Ileum (tissue), 1 donor: ENCODE measurements around the gene BPTF.

- PRO-cap, result no peak
Measured at GRCh38 chr17:66230057-66230629, 928 bp upstream of the APOH start.

DNA sequence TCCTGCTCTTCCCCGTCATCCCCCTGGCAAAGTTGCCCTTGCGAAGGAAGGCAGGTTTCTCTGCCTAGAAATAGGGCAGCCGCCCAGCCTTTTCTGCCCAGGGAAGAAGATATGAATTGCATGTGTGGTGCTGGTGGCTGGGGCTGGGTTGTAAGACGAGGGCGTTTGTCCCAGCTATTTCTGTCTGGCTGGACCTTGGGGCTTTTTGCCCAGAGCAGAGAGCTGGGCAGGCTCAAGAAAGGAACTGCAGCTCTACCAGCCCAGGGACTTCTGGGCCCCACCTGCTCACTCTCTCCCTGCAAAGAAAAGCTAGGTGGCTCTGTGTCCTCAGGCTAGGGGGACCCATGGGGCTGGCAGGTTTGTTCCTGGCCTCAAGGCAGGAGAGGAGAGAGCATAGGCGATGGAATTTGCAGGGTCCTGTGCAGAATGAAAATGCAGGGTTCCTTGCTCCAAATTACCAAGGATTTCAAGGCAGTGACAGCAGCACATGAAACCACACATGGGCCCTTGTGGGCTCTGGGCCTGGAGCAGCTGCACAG lies 638 bp downstream of the CACNG1 start:
- PRO-cap, result no peak

DNA sequence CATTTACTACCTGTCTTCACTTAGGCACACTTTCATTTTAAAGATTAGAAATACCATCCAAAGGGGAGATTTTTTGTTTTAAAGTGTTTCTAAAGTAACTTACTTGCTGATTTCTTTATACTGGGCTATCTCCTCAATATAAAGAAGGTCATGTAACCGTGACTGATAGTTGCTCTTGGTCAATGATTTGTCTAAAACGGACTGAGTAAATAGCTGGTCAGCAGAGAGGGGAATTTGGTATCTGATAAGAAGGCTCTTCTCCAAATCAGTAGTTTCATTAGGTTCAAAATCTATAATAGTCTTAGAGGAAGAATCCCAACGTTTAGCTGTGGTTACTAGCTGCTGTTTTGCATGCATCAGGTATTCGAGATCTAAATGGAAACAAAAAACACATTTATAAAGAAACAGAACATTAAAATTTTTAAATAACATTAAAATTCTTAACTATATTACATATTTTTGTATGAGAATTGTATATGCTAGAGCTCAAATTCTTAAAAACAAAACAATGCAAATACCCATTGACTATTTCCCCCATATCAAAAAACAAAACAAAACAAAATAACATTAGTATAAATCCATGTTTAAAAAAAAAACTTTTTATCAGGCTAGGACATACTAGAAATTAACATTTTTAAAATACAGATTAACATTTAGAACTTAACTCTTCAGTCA lies 66.3 kb downstream of the HELZ start:
- PRO-cap, result no peak

GRCh38 chr17:67244126-67245036 lies 615 bp downstream of the HELZ start:
- PRO-cap, result unidirectional peak, plus-strand start at chr17:67244816

DNA sequence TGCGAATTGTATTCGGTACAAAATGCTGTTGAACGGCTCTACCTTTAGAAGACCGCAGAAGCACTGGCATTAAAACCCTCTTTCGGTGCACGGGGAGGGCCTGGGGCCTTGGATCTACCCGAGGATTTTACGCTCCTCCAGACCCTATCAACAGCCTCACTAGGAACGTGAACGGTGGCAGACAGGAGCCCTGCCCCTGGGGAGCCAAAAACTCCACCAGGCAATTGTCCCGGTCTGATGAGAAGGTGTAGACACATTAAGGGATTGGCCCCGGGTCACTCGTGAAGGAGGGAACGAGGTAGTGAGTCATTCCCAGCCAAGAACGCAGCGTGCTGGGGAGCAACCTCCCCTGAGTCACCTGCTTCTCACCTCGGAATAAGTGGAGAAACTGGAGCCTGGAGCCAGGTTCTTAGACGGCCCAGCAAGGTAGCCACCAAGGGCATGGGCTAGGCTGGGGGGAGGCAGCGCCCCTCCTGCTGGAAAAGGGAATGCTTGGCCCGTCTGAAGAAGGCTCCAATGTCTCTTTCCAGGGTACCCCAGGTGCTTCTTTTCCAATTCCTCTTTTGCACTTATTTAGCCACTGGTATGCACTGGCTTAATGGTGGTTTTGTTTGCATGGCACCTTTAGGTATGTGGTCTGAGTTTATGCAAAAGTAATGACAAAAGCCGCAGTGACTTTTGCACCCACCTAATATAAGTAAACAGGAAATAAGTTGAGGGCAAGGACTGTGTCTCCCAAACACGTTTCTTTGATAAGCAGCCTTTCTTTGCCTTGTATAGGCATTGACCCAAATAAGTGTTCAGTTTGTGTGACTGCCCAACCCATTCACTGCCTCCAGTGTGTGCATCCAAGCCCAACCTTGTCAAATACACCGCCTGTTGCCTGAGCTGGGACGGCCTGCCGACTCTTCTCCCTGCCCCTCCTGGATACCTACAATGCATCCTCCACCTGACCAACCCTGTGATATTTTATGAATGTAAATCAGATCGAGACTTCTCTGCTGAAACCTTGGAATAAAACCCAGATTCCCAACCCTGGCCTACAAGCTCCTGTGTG lies 1.8 kb upstream of the HELZ start:
- PRO-cap, result no peak

DNA sequence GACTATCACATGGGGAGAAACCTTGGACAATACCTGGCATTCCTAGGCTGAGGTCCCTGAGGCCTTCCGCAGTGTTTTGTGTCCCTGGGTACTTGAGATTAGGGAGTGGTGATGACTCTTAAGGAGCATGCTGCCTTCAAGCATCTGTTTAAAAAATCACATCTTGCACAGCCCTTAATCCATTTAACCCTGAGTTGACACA lies 39.0 kb downstream of the PSMD12 start:
- PRO-cap, result no peak

DNA sequence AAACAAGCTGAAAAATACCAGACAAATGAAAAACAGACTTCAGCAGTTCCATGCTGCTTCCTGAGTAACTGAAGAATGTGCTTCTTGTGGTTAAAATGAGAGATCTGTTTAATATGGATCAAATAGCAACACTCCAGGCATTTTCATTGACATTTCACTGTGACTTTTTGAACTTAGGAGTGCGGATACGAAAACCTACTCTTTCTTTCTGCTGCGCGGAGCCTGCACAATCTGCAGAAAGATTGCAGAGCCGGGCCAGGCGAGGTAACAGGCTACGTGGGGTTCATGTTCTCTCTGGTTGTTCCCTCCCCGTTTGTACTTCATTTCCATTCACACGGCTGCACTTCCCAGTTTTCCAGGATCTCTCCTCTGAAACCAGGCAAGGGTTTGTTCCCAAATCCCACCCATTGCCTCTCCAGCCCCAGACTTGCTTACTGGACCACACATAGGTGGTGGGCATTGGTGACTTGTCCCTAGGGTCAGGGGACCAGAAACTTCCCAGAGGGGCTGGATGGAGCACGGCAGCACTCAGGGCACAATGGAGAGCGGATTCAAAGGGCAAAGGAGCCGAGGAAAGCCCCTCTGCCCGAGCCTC lies 462 bp upstream of the PITPNC1 start:
- PRO-cap, result no peak

DNA sequence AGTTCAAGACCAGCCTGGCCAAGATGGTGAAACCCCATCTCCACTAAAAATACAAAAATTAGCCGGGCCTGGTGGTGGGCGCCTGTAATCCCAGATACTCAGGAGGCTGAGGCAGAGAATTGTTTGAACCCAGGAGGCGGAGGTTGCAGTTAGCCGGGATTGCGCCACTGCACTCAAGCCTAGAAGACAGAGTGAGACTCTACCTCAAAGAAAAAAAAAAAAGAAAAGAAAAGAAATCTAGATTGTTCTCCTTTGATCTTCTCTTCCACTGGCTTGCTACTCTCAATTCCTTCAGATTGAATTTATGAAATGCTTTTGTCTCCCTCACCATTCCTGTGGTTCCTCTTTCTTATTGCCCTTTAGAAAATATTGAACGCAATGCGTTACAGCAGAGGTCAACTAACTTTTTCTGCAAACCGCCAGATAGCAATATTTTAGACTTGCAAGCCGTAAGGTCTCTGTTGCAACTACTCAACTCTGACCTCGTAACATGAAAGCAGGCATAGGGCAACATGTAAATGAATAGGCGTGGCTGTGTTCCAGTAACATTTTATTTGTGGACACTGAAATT lies 24.6 kb downstream of the PITPNC1 start:
- PRO-cap, result no peak

DNA sequence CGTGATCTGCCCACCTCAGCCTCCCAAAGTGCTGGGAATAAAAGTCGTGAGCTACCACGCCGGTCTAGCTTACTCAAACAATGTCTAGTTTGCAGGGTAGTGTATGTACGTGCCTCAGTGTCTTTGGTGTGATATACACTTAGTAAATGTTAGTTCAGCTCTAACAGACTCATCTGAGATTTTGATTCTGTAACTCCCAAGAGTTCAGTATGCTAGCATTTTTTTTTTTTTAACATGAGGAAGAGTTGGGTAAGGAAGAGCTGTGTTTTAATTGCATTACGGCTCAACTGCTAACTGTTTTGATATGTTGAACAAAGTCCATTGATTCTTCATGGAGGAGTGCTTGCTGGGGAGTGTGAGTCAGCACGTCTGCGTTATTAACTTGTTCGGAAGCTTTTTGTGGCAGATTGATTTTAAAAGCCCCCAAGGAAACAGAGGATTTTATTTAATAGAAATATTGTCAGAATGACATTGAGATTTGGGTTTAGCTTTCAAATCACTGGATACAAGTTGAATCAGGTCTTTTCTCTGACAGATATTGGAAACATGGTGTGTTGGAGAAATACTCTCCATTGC lies 45.8 kb downstream of the PITPNC1 start:
- PRO-cap, result no peak

DNA sequence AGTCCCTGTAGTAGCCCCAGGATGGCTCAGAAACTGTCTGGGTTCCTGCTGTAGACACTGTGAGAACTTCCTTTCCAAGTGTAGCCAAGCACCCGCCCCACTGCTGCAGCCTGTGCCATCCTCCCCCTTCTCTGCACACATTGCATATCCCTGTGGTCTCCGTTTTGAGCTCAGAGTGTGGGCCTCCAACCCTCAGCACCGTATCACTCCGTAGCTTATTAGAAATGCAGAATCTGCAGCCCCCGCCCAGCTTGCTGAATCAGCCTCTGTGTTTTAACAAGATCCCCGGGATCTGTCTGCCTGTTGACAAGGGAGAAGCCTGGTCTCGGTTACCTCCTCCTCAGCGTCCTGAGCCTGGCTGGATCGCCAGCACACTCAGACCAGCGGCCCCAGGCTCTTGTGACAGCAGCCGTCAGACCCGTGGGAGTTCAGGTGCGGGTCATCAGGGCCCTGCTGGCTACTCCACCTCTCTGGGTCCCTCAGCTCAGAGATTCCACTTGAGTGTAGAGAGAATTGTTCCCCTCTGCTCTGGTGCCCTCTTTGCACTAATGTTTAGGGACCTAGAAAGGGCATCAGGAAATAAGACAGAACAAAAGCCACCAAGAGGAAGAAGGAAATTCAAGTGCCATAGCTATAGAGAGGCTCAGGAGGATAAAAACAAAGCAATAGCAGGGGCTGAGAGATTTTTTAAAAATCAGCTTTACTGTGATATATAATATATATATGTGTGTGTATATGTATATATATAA lies 92.3 kb downstream of the PITPNC1 start:
- PRO-cap, result no peak

- PRO-cap, result unidirectional peak, minus-strand start at chr17:67491149
Measured at GRCh38 chr17:67490985-67491497, 114.0 kb downstream of the PITPNC1 start.

DNA sequence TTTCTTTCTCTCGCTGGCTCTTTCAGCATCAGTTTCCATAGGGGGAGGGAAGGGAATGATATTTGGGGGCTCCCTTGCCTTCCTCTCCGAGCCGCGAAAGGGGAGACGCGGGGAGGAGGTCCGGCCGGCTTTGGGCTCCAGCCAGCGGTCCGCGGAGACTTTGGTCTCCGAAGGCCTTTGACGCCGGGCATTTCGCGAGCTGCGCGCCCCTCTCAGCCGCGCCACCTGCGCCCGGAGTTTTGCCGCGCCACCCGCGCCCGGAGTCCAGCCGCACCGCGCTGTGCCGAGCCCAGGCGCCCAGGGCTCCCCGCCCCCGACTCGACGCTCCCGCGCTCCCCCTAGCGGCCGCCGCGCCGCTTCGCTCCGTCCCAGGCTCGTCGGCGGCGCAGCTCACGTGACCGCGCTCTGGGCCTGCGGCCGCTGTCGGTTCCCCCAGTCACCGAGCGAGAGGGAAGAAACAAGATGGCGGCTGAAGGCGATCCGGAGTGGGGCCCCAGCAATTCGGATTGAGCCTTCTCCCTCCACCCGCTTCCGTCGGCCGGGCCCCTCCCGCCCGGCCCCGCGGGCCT lies at the start of gene BPTF:
BPTF (plus strand) TSS at position 435 of the 569 bp plus-strand sequence.
- PRO-cap, result bidirectional peak, plus-strand start at position 439 of the sequence, minus-strand start at position 277 of the sequence

- PRO-cap, result no peak
Measured at GRCh38 chr17:67893289-67893797, 68.0 kb downstream of the BPTF start.

- PRO-cap, result no peak
Measured at GRCh38 chr17:68070646-68071047, 35.1 kb downstream of the KPNA2 start.

DNA sequence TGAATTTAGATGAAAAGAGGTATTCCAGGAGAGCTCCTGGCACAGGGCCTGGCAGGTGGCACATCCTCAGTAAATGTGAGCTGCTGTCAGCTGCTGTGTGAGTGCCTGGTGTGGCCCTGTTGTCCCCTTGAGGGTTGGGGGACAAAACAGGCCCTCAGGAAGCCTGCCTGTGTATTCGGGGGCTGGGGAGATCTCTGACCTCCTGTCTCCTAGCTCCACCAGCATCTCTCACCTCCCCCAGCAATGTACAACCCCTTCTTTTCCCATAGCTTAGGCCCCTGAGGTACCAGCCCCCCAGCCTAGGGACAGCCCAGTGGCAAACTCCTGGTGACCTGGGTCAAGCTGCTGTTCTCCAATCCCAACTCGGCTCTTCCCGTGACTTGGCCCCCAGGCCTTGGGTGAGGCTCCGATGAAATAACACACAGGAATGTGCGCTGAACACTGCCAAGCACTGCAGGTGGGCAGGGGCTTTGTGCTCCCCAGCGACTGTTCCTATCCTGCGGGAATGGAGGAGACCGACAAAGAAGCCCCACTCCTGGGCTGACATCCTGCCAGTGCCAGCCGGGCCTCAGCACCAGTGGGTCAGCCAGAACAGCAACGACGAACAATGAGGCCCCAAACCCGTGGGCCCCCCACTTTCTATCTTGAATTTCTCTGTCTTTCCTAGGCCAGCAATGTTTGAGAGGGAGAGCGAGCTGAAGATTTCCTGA lies 63.7 kb upstream of the AMZ2 start:
- PRO-cap, result no peak

DNA sequence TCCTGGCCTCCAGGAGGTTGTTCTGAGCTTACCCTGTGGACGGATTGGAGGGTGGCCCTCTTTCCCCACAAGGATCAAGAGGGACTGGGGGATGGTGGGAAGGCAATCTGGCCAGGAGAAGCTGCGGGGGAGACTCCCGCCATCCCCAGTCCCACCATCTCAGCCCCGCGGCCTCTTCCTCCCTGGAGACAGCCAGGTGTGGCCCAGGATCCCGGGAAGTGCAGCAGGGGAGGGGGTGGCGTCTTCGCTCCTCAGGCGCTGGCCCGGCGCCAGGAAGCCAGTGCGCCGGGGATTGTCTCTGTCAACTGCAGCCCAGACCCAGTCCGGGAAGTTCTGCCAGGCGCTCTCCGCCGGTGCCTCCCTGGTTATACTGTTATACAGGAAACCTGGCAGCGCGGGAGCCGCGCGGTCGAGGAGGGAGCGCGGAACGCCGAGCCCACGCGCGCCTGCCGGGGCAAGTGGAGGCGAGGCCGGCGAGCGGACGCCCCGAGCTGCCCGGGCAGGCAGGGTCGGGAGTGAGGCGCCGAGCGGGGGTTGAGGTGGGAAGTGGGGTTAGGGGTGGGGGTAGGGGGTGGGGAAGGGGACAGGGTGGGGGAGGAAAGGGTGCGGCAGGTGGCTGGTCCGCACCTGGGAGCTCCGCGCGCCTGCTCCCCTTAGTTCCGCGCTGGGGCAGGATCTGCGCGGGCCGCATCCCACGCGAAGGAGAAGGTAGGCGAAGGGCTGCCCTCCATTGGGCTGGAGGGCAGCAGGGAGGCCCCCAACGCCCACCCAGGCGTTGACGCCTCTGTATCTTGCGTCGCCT lies 51.7 kb upstream of the AMZ2 start:
- PRO-cap, result unidirectional peak, plus-strand start at position 392 of the sequence

DNA sequence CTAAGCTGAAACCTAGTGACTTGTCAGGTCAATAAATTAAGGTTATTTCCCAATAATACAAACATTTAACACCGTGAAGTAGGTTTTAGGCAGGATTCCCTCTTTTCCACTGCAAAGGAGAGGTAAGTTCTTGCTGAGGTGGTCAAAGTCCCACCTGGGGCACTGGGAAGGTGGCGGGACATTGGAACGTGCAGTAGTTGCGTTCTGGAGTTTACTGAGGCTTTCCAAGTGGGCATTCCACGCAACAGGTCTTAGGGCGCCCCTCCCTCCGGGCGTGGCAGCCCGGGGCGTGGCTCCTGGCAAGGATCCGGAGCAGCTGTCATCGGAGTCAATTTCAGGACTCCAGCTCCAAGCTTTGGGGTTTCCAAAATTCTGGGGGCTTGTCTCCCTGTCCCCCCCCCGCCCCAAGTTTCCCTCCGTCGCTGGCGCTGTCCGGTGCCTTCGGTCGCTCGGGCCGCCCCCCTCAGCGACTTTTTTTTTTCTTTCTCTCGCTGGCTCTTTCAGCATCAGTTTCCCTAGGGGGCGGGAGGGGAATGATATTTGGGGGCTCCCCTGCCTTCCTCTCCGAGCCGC lies 43.1 kb upstream of the AMZ2 start:
- PRO-cap, result no peak

DNA sequence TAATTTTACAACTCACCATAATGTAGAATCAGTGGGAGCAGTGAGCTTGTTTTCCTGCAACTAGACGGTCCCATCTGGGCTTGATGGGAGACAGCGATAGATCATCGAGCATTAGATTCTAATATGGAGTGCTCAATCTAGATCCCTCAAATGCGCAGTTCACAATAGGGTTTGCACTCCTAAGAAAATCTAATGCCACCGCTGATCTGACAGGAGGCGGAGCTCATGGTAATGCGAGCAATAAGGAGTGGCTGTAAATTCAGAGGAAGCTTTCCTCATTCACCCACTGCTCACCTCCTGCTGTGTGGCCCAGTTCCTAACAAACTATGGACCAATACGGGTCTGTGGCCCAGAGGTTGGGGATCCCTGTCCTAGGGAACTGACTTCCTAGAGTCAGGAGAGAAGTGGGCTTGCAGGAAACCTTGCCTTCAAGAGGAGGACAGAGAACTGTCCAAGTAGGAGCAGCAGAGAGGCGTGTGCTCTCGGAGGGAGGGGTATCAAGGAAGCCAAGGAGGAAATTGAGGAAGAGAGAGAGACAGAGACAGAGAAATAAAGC lies 25.2 kb upstream of the AMZ2 start:
- PRO-cap, result no peak

DNA sequence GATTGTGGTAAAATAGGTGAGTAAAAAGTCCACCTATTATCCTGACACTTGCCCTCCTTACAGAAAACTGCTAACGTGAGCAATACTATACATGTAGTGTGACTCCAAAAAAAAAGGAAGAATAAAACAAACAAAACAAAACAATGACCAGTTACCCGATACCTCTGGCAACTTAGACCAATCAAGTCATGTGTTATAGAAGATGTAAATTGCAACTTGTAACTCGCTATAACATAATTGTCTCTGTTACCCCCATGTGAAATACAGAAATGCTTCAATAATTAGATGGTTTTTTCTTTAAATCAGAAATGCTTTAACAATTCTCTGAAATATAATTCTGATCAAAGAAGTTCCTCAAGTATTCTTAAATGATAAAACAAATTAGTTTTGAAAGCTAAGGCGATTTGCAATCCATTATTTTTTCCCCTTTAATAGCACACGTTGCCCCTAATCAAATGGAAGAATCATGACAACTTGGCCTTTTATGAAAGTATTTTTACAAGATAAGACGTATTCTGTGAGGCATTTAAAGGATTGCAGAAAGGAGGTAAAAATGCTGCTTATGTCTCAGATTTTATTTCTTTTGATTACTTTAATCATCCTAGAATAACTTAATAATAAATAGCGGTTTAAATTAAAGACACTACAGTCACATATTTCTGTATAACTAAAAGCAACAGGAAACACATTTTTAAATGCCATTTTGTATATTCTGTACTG lies 20.0 kb downstream of the AMZ2 start:
- PRO-cap, result no peak

DNA sequence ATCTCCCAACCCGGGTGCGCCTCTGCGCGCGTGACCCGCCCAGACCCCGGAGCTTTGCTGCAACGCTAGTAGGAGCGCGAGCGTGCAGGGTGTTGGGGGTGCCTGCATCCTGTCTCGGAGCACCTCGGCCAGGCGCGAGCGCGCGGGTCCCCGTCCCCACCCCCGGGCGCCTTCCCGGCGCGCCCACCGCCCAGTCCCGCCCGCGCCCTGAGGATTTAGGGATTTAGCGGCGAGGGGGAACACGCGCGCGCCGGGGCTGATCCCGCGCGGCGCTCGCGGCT lies 284 bp downstream of the ARSG start:
- PRO-cap, result no peak